Measurements from ENCODE around the gene UTS2B.

GRCh38 chr3:188653989-188654341 lies 500.0 kb downstream of the LPP start:
- PRO-cap = no peak
- RAMPAGE, long total RNA = no peak

GRCh38 chr3:188655006-188655331 lies 501.0 kb downstream of the LPP start:
- PRO-cap = no peak
- RAMPAGE, long total RNA = no peak

DNA sequence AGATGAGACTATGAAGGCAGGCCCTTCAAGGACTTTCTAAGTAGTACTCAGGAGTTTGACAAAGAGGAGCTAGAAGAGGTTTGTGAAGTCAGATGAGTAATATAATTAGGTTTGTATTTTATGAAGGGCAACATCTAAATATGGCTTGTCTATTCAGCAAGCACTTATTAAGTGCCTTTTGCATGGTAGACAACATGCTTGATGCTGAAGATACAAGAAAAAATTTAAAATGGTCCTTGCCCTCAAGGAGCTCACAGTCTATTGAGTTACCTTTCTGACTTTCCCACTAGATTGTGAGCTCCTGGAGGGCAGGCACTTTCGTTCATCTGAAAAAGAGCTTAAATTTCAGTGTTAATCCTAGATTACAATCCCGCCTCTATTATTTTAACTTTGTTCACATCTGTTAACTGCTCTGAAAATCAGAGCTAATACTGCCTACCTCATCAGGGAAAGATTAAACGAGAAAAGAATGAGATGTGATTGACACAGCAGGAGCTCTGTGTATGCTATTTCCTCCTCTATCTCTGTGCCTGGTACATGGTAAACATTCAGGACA lies 483.1 kb upstream of the TPRG1 start:
- PRO-cap = no peak
- RAMPAGE, long total RNA = no peak

GRCh38 chr3:188853836-188854321 lies 317.9 kb upstream of the TPRG1 start:
- PRO-cap = no peak
- RAMPAGE, long total RNA = no peak

GRCh38 chr3:188947888-188948620 lies 223.7 kb upstream of the TPRG1 start:
- PRO-cap = bidirectional peak, plus-strand start at chr3:188948207, minus-strand start at chr3:188948006; bidirectional peak, plus-strand start at chr3:188948271, minus-strand start at chr3:188948259
- RAMPAGE, long total RNA = no peak

DNA sequence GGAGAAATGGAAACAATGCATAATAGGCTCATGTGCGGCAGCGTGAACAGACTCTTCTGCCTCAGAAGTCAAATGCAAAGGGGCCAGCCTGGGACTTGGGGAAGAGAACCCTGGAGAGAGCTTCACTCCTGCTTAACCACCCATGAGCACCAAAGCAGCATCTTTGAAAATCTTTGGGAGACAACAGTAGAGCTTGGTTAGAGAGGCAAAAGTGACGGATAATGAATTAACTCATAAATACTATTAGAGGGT lies 196.2 kb upstream of the TPRG1 start:
- PRO-cap = bidirectional peak, plus-strand start outside the sequence, minus-strand start at position 165 of the sequence
- RAMPAGE, long total RNA = no peak

DNA sequence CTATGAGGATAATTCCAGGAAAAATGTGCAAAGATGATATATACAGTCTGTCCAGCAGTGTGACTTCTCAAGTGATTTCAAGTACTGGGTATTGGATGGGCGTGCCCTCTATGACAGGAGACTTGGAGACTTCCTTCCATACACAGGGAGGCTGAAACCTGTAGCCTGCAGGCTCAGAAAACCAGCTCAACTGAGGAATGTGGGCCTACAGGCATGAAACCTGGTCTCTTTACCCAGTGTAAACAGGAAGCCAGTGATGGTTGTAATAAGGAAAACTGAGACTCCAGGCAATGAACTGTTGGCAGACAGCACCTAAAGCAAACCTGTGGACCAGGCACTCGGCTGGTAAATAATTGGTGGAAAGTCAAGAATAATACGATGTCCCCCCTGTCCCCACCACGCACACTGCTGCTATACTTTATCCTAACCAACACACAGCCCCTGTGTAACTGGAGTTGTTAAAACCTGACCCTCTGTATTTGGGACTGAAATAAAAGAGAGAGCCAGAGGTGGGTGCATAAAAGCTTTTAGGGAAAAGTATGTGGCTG lies 144.6 kb downstream of the TPRG1 start:
- PRO-cap = no peak
- RAMPAGE, long total RNA = no peak

DNA sequence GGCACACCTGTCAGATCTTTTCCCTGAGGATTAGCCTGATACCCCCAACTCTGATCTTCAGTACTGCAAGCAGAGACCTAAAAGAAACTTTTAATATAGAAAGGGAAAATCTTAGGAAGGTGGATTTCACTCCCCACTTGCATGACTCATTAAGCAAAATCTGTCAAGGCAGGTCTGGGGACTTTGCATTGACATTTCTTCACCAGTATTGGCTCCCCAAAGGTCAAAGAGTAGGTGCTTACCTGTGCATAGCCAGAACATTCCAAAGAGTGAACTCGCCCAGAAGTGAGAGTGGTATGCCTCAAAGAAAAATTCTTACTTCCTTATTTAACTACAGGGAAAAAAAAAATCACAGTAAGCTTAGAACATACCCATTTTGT lies 140.9 kb upstream of the TP63 start:
- PRO-cap = no peak
- RAMPAGE, long total RNA = no peak

GRCh38 chr3:189596317-189596972 lies 34.7 kb upstream of the TP63 start:
- PRO-cap = no peak
- RAMPAGE, long total RNA = no peak

- PRO-cap = no peak
- RAMPAGE, long total RNA = no peak
These were observed 79.5 kb downstream of the TP63 start for GRCh38 chr3:189710644-189711176.

DNA sequence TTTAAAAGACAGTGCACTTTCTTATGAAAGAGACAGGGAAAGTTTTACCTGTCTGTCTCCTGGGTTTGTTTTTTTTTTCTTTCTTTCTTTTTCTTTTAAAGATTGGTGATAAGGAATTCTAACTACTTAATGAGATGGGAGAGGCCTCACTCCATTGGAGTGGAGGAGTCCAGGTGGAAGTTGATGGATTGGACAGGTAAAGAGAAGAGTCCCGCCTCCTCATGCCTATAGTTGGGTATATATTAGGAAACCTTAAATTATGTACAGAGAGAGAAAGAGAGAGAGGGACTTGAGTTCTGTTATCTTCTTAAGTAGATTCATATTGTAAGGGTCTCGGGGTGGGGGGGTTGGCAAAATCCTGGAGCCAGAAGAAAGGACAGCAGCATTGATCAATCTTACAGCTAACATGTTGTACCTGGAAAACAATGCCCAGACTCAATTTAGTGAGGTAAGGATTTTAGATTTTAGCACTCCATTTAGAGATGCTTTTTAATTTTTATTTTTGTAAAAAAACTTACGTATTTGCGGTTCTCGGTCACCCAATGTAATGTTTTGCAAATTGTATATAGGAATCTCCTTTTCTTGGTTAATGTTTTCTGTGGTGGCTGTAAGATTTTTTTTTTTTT lies 158.3 kb downstream of the TP63 start:
- PRO-cap = unidirectional peak, plus-strand start at position 266 of the sequence
- RAMPAGE, long total RNA = start-site peak on the plus strand centred at position 274 of the sequence, 20 bp wide, 175 and 73 reads in 2 replicates

- PRO-cap = no peak
- RAMPAGE, long total RNA = no peak
These were observed 1.8 kb downstream of the CLDN1 start for GRCh38 chr3:190320434-190320915.

DNA sequence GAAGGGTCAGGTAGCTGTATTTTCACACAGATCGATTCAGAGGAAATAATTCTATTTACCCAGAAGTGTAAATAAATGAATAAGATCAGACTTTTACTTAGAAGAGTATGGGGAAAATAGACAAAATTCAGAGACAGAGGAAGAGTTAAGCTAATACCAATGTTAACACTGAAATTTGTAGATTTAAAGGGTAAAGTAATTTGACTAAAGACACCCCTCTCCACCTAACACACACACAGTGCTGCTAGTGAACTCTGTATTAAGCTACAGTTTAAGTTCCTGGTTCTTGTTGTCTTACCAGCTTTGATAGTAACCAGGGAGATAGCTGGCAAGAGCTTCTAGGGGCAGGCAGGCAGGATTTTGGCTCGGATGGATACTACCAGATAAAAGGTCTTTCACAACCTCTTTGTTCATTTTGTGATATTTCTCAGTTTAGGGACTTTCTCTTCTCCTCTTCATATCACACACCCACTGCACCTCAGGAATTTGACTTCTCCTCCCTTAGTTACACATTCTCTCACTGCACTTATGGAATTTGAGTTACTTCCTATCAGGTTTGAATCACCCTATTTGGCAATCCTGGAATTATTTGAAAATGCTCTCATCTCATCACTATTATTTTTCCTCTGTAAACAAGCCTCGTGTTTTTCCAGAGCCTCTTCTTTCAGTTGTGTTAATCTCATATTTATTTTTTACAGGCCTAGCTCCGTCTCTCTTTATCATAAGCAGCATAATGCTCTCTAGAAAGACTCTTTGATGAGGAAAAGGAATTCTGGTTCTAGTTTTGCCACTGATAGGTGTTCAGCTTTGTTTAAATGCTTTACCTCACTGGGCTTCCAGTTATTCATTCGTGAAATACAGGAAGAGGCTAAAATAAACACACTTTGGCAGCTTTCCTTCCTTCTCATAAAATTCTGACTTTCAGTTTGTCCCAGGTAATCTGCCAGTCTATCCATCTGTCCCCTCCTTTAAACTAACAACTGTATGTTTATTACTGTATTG lies 22.9 kb upstream of the CLDN1 start:
- PRO-cap = no peak
- RAMPAGE, long total RNA = no peak

- PRO-cap = no peak
- RAMPAGE, long total RNA = no peak
These were observed 72.9 kb downstream of the IL1RAP start for GRCh38 chr3:190586829-190587234.

- PRO-cap = no peak
- RAMPAGE, long total RNA = no peak
These were observed 103.5 kb downstream of the IL1RAP start for GRCh38 chr3:190617277-190617839.

GRCh38 chr3:190641470-190642037 lies 127.7 kb downstream of the IL1RAP start:
- PRO-cap = no peak
- RAMPAGE, long total RNA = no peak

DNA sequence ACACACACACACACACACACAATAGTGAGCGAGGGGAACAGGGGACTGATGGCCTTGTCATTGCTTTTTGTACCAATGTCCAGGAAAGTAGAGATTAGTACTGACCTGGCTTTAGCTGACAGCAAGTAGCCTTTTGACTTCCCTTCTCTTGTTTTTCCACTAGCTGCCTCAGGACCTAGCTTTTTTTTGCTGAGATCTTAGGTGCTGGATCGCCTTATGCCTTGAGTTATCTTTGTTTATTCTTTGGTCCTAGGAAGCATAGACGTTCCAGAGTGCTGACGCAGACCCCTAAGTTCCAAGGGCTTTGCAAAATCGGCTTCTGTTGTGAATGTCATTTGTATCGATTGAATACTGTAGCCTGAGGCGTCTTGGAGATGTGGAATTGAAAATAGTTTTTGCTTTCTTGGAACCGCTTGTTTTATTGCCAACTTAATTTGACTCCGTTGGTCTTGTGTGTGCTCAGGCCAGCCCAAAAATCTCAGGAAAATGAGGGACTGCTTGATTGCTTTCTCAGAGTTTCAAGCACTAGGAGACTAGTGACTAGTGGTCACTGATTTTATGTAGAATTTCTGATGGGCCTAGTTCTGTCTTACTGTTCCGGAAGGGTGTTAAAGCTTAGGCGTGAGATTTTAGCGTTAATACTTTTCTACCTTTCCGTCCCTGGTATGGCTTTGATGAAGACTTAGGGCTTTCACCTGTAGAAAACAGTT lies at the start of gene UTS2B:
Gene UTS2B (minus strand): TSS at position 218 of the 710 bp plus-strand sequence.
- PRO-cap = bidirectional peak, plus-strand start at position 258 of the sequence, minus-strand start at position 188 of the sequence
- RAMPAGE, long total RNA = no peak

- PRO-cap = no peak
- RAMPAGE, long total RNA = no peak
These were observed 212.0 kb downstream of the FGF12 start for GRCh38 chr3:192515009-192516163.

GRCh38 chr3:192867631-192868433 lies 49.8 kb downstream of the MB21D2 start:
- PRO-cap = no peak
- RAMPAGE, long total RNA = no peak

- PRO-cap = no peak
- RAMPAGE, long total RNA = no peak
These were observed 1.3 kb downstream of the MB21D2 start for GRCh38 chr3:192916390-192916736.